Mesenchymal stem cell of Wharton's jelly (primary cell): ENCODE measurements around a stretch of chr13.

DNA sequence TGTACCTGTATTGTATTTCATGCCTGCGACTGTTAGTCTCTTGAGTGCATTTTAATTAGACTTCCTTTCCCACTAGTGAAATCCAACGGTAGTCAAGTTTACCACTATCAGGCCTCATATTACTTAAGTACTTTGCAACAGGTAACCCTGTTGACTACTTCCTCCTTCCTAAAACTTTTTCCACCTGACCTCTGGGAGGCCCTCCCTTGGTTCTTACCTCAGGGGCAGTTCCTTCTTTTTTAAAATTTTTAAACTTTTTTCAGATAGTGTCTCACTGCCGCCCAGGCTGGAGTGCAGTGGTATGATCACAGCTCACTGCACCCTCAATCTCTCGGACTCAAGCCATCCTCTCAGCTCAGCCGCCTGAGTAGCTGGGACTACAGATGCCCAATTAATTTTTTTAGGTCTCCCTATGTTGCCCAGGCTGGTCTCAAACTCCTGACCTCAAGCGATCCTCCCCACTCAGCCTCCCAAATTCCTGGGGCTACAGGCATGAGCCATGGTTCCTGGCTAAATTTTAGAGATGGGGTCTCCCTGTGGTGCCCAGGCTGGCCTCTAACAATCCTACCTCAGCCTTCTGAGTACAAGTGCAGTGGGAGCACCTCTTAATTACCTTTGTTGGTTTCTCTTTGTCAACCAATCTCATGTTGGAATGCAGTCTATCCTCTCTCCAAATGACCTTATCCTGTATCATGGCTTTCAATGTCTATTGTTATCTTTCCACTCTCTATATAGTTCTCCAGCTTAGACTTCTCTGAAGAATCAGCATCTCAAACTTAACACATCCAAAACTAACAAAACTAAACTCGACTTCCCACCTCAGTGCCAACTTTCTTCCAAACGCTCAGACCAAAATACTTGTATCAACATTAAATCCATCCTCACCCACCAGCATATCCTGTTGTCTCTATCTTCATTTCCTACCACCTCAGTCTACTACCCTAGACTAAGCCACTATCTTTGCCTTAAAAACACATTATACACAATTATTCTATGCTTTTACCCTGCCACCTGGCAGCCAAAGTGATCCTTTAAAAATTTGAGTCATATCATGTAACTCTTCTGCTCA is 6.9 kb downstream of the TPT1 start:
- CAGE, long polyA plus RNA: no peak

DNA sequence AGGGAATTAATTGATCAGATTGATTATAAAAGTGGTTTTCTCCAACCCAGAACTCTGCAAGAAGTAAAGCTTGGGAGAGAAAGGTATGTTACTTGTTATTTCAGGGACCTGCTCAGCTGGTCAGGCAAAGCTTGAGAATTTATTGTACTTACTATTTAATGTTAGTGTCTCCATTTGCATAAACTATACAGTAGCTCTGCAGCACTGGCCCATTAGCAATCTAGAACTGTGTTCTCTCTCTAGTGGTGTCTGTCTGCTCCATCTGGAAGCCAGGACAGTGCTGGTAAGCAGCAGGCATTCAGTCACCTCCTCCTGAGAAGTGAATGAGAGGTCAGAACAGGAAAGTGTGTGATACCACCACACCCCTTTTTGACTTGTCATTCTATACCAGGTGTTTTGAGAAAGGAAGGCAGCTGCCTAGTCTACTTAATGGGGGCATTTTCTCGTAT is 3.8 kb downstream of the COG3 start:
- CAGE, long polyA plus RNA: no peak

GRCh38 chr13:45493034-45493513 is 28.3 kb downstream of the COG3 start:
- CAGE, long polyA plus RNA: no peak

- CAGE, long polyA plus RNA: no peak
These were observed 17.4 kb upstream of the CPB2 start for GRCh38 chr13:46122237-46122663.

- CAGE, long polyA plus RNA: no peak
These were observed 22.4 kb upstream of the CPB2 start for GRCh38 chr13:46127081-46127795.

DNA sequence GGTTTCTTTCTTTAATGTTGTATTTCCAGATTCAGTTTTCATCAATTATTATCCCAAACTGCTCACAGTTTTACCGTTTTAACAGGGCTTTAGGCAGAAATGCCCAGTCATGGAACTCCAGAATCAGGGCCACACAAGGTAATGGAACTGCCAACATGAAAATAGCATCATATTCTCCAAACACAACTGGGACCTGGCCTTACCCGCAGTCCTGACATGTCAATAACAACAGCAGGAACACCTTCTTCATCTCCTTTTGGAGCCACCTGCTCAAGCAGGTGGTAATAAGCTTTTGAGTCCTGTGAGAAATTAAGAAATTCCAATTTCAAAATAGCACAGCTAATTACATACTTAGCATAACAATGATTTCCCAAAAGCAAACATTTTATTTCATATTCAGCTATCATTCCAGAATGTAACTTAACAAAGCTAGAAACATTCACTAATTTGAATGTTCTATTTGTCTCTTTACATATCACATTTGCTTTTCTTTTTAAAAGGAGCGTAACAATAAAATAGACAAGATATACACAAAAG is 33.8 kb downstream of the LCP1 start:
- CAGE, long polyA plus RNA: no peak

- CAGE, long polyA plus RNA: no peak
These were observed 31.8 kb downstream of the LCP1 start for GRCh38 chr13:46150059-46150724.

GRCh38 chr13:46183053-46183903 is 1.3 kb upstream of the LCP1 start:
- CAGE, long polyA plus RNA: no peak

DNA sequence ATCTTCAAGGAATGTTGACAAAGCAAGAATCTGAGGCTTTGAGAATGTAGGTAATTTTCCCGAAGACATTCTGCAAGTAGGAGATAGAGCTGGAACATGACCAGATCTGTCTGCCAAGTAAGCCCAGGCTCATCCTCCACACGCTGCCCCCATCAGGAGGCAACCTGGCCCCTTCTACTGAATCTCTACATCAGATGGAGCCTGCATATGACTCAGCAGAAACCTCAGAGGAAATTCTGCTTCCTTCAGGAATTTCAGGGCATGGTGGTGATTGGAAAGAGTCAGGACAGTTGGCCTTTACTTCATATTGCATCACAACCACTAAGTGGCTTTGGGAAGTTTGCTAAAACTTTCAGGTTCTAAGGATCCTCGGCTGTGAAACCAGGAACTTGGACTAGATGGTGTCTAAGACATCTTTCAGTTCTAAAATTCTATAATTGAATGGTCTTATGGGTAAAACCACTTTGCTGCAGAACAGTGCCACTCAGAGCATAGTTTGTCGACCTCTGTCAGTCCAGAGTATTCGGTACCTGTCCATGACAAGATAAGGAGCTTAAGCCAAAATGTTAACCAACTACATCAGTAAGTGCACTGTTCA is 85.3 kb downstream of the LRRC63 start:
- CAGE, long polyA plus RNA: no peak

DNA sequence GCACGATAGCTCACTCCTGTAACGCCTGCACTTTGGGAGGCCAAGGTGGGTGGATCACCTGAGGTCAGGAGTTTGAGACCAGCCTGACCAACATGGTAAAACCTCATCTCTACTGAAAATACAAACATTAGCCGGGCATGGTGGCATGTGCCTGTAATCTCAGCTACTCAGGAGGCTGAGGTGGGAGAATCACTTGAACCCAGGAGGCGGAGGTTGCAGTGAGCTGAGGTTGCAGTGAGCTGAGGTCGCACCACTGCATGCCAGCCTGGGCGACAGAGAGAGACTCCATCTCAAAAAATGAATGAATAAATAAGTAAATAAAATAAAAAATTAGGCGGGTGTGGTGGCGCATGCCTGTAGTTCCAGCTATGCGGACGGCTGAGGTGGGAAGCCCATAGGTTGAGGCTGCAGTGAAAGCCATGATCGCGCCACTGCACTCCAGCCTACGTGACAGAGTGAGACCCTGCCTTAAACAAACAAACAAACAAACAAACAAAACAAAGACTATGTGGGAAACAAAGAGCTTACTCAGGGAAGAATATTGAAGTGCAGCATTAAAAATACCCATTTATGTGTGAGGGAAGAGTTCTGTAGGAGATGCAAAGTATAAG is 4.7 kb downstream of the LRCH1 start:
- CAGE, long polyA plus RNA: no peak

DNA sequence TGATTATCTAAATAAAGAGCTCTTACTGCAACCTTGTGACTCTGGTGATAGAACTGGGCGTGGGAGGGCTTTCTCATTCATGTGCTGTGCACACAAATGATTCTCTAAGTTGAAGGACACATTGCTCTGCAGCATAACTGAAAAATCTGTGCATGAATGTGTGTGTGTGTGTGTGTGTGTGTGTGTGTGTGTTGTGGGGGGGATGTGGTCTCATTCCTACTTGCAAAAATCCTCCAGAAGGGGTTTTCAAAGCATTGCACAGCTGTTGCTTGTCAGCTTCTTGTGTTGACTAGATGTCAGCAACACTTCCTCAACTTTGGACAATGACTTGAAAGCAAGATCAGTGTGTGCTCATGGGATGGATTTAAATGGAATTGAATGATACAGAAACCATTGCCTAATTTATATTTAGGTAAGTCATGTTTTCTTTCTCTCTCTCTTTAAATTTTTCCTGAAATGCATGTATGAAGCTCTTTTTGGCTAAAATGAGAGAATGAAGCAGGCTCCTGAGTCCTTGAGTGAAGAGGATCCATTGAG is 22.5 kb downstream of the LRCH1 start:
- CAGE, long polyA plus RNA: no peak

DNA sequence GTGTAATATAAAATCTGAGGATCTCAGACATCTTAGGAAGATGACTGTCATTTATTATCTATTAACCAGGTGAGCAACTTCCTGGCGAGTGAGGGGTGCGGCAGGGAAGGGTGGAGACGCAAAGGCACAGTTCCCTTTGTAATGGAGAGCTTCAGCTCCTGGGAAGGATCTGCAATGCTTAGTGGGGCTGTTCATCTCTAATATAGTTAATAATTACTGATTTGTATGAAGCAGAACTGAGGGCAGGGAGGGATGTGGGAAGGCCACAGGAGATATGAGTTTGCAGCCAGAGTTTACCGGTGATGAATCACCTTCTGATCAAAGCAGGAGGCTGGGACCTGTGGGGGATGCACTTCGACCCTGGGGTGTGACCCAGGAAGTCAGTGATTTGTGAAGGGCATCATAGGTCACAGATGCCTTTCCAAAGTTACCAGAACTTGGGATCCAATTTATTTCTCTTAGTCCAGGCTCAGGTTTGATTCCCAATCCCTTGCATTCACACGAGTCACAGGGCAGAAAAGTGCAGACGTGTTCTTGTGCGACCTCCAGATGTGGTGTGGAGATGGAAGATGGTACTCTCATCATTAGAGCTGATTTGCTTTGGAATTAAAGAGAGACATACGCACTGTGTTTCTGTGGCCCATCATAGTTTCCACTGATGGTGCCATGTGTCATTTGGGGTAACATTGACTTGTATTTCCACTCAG is 54.9 kb downstream of the LRCH1 start:
- CAGE, long polyA plus RNA: no peak

GRCh38 chr13:46620158-46620909 is 67.4 kb downstream of the LRCH1 start:
- CAGE, long polyA plus RNA: no peak

- CAGE, long polyA plus RNA: no peak
These were observed 88.6 kb downstream of the LRCH1 start for GRCh38 chr13:46641476-46642161.

DNA sequence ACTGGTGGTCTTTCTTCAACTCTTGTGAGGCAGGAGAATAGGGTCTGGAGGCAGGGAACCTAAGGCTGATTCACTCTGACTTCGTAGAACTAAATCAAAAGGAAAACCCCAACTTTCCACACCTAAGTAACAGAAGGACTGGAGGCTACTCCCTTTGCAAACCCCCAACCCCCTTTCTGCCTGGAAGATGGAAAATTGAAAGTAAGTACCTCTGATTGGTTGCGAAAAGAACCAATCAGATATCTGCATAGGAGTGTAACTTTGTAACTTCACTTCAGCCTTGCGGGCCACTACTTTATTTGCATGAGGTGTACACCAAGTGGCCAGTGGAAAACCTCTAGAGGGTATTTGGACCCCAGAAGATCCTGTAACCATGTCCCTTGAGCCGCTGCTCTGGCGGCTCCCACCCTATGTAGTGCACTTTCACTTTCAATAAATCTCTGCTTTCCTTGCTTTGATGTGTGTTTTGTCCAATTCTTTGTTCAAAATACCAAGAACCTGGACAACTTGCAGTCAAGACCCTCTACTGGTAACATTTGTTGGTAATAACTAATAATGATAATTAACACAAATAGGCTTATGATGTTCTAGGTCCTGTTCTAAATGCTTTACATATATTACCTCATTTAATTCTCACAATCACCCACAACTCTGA is 165.2 kb downstream of the SUCLA2 start:
- CAGE, long polyA plus RNA: no peak

DNA sequence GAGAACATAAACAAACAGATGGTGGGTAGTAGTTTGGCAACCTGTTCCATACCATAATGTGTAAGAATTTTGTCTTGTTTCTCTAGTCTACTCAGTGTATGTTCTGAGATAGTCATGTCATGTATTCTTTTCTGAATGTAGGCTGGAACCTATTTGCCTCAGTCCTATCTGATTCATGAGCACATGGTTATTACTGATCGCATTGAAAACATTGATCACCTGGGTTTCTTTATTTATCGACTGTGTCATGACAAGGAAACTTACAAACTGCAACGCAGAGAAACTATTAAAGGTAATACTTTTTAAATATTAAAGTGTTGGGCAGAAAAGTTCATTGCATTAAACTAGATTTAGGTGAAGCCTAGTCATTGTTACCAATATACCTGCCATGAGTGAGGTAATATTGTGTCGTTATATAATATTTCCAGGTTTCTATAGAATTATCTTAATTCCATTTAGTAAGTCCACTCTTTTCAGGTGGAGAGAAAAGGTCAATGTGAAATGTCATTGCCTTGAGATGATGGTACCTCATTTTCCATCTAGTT is 25.7 kb downstream of the ITM2B start:
- CAGE, long polyA plus RNA: no peak

GRCh38 chr13:48400729-48401323 is 12.1 kb downstream of the LPAR6 start:
- CAGE, long polyA plus RNA: no peak

DNA sequence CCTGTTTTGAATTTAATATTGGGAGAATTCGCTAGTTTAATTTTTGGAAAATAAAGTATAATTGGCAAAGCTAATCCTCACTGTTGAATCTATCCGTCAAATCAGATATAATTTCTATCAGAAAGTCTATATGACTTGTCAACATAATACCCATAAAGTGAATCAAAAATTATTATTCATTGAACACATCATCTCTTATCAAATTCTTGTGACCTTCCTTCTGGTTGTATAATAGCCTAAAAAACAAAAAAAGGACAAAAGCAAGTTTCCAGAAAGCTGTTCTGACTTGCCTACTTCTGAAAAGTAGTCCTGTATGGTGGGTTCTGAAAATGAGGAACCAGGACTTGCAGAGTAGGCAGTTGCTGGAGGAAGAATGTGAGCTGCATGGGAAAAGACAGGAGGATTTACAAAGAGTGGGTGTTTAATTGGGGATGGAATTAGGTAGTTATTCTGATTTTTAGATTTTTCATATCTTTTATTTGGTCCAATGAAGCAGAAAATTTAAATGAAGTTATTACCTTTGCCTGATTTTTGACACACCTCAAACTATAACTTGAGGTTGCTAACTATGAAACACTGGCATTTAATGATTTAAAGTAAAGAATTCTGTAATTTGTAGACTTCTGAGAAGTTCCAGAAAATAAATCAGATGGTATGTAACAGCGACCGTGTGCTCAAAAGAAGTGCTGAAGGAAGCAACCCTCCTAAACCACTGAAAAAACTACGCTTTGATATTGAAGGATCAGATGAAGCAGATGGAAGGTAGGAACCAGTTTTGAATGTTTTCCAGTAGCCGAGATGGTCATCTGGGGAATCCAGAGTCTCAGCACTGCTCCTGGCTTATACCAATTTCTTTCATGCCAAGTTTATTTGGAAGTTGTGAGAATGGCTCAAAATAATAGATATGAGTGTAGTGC is 56.5 kb downstream of the RCBTB2 start:
- CAGE, long polyA plus RNA: no peak

DNA sequence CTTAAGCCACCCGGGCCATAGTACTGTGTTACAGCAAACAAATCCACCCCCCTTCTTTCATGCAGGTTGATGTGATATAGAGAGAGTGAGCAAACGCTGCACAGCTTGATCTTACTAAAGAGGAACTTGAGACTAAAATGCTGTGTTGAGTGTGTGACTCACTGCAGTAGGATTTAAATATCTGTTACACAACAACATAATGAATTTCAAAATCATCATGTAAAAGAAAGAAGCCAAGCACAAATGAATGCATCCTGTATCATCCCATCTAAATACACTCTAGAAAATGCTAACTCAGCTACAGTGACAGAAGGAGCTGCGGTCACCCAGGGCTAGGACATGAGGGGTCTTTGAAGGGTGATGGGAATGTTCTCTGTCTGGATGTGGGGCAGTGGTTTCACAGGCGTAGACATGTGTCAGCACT is 32.1 kb downstream of the RCBTB2 start:
- CAGE, long polyA plus RNA: no peak

GRCh38 chr13:48577050-48577406 is 44.1 kb upstream of the RCBTB2 start:
- CAGE, long polyA plus RNA: no peak